A172 (cell line): ENCODE data around the genes DPPA5, DDX43 and LCA5.

DNA sequence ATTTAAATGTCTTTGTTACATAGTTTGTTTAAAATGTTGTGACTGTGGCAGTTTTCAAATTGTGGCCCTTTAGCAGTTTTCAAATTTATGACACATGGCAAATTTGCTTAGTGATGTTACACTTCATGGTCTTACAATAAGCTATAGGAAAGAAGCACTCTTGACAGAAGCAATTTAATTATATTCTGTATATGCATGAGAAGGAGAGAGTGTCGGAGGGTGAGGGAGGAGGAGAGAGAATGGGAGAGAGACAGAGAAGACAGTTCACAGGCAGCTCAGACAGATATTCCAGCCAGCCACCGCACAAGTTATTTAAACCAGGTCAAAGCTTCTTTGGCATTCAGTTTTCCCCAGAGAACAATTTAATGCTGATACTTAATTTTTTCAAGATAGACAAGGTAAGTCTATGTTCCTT is 255.4 kb upstream of the KCNQ5 start:
- RAMPAGE, long total RNA: no peak

DNA sequence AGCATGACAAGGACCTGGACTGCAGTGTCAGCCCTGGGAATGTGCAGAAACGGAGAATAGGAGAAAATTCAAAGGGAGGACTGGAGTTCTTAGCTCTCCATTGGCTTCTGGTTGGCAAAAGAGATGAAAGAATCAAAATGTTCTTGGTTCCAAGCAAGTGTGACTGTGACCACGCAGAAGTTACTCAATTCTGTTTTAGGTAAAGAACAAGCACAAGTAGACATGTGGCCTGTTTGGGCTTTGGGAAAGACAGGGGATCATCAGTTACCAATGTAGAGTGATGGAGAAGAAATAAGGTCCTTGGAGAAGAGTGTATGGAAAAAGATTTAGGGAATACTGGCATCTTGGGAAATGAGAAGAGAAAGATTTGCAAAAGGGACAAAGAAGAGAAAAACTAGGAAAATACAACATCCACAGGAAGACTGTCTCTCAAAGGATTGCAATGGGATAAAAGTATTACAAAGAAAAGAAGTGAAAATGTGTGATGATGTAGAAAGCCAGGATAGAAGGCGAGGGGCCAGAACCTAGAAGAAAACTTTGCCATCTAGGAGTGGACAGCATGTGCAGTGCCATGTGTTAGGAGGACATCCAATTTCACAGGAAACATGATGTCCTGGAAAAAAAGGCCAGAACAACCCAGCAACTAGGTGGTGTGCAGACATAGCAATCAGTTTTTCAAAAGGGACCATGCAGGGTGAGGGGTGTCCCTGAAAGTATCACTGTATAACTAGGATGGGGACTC is 17.1 kb downstream of the KCNQ5 start:
- RAMPAGE, long total RNA: no peak

DNA sequence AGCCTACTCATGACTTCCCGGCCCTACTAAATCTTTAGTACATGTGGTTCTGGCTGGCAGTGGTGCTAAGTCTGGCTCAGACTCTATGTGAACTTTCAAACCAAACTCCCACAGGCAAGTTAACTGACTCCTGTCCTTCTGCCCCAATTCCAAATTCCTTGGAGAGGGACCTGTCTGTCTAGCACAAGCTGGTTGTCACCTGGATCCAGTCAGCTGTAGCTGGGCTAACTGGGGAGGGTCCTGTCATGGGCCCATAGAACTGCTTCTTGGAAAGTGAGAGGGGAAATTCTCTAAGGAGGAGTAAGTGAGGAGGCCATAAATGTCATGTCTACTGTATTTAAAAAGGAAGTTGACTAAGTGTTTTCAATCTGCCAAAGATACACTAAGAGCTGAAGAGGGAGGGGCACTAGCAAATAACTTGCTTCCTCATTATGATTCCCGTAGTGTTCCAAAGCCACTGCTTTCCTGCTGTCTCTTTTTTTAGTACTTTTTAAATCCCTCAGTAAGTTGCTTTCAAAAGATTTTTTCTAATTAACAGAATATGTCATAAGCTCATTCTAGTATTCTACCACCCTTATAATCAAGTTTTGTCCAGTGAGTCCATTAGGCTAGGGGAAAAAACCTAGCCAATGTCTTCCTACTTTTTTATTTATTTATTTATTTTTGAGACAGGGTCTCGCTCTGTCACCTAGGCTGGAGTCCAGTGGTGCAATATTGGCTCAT is 240.3 kb downstream of the KCNQ5 start:
- RAMPAGE, long total RNA: no peak

DNA sequence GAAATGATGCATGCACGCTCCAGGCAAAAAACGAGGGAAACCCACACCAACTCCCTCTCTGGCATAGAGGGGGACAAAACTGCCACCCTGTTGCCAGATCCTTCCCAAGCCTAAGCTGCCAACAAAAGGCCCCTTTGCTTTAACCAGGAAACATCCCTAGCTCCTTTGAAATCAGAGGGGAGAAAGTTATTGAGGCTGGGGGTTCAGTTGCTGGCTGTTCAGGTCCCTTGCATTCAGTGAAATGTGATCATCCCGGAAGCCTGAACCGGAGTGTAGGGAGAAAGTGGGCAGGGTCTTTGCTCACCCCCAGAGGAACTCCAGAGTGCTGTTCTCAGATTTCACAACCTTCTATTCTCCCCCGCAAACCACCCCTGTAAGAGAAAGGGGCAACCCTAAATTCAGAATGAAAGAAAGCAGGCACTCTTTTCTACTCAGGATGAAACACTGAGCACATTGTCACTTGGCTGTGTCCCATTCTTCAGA is 139.9 kb downstream of the KHDC1L start:
- RAMPAGE, long total RNA: no peak

GRCh38 chr6:73354016-73354551 is at the start of gene DPPA5:
DPPA5 (minus strand) TSS chr6:73354276.
- RAMPAGE, long total RNA: no peak

GRCh38 chr6:73373046-73373409 is 3.3 kb upstream of the OOEP start:
- RAMPAGE, long total RNA: start-site peak on the minus strand at chr6:73373309-73373318, 10 and 20 reads in 2 replicates

DNA sequence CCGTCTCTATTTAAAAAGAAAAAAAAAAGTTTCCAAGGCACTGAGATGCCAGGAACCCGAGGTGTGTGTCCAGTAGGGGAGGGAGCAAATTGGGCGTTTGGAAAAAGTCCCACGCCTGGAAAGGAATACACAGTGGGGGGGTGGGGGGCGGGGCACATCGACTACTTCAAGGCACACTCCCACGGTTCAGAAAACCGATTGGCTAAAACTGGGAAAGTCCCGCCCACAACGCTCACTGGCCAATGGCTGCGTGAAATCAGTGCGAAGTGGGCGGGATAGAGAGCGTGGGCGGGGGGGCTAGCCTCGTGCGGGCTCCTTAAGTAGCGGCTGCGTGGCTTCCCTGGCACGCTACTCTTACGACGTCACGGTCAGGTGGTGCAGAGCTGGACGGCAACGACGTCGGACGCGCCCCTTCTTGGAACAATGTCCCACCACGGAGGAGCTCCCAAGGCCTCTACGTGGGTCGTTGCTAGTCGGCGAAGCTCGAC is at the start of gene DDX43:
Gene DDX43 (plus strand): TSS at position 346 of the 488 bp plus-strand sequence.
- RAMPAGE, long total RNA: no peak

DNA sequence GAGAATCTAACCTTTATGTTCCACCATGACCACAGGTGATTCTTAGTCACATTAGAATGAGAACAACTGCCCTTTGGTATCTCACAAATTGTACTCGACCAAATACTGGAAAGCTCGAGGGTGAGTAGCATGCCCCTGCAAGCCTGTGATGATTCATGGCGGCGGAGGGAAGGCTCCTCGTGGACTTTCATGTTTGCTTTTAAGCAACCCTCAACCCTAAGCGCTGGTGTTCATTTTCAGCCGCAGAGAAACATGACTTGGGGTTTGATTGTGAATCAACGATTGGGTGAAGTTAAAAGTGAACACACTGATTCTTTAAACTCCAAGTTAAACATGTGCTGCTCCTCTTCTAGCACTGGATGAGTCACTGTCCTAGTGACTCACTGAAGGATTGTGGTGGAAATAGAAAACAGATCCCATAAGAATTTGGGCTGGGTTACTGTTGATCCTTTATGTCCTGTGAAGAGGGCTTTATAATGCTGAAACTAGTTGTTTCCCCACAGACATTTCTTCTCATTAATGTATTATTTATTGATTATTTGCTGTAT is 8.3 kb downstream of the CD109 start:
- RAMPAGE, long total RNA: no peak

GRCh38 chr6:75142701-75143208 is 63.1 kb downstream of the COL12A1 start:
- RAMPAGE, long total RNA: no peak

GRCh38 chr6:75334152-75335020 is 49.8 kb upstream of the TMEM30A start:
- RAMPAGE, long total RNA: no peak

DNA sequence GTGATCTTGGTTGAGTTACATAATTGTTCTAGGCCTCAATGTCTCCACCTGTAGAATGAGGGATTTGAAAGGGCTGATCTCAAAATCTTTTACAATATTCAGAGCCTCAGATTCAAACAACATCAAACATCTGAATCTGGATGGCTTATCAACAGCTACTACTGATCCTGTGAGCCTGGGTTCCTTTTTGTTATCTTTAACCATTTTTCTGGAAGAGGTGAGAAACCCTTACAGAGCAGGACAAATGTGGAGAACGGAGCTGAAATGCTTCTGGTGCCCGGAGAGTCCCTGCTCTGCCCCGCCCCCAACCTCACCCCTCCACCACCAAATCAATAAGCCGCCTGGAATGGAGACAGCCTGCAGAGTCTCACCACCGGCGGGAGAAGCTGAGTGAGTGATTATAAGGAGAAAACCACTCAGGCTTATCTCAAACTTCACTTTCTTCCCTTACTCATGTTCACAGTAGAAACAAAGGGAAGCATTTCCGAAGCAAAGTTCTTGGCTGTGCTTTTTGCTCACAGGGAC is 64.5 kb upstream of the TMEM30A start:
- RAMPAGE, long total RNA: no peak

GRCh38 chr6:79025797-79026404 is 52.2 kb downstream of the PHIP start:
- RAMPAGE, long total RNA: no peak

GRCh38 chr6:79064637-79065160 is 13.4 kb downstream of the PHIP start:
- RAMPAGE, long total RNA: no peak

- RAMPAGE, long total RNA: no peak
Measured at GRCh38 chr6:79076680-79077412, 1.2 kb downstream of the PHIP start.

- RAMPAGE, long total RNA: no peak
Measured at GRCh38 chr6:79536499-79537029, 666 bp downstream of the LCA5 start.

DNA sequence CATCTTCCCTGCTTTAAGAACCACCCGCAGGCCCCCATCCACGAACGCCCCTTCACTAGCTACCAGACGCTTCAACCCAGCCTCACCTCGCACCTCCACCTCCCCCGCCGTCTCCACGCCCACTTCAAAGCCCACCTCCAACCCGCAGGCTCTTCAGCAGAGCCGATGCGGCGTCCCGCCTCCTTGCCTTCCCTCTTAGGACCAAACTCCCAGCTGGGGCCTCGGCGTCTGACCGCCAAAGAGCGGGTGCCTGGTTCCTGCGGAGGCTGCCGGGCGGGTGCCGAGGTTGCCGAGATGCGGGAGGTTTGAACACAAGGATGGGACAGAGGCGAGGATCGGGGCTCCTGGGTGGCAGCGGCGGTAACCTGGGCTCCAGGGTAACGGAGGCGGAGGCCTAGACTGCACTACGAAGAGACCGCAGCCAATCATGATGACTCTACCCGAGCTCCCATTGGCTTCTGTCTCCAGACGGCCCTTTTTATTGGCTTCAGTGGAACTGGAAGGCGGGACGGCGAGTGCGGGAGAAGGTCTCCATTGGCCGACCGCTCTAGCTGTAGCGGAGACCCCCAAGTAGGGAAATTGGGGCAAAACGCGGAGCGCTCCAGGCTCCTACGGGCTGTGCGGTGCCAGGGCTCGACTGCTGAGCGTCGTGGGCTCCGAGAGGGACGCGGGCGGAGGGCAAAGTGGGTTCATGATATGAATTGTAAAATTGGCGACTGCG is at the start of gene LCA5:
Gene LCA5 (minus strand): TSS at position 401 of the 721 bp plus-strand sequence.
- RAMPAGE, long total RNA: start-site peak on the minus strand centred at position 352 of the sequence, 56 bp wide, 5 and 18 reads in 2 replicates

- RAMPAGE, long total RNA: no peak
Measured at GRCh38 chr6:79544810-79545560, 7.8 kb upstream of the LCA5 start.

DNA sequence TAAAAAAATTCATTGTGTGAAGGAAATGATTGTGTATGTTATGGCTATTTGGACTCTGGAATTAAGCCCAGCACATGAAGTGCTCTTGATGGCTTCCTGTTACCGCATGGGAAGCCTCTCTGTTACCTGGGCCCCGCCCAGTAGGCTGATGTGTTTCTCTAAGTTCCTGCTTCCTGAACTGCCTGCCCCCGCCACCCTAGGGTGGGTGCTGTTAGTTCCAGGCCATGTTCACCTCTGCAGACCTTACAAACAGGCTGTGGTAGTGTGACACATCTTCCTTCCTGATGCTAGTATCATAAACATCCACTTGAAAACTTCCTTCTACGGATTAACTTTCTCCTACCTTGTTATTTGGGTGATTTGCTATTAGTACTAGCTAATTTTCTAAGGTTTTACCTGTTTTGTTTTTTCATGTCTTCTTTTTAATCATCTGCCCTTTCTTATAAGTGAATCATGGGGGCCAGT is 40.5 kb downstream of the SH3BGRL2 start:
- RAMPAGE, long total RNA: no peak

DNA sequence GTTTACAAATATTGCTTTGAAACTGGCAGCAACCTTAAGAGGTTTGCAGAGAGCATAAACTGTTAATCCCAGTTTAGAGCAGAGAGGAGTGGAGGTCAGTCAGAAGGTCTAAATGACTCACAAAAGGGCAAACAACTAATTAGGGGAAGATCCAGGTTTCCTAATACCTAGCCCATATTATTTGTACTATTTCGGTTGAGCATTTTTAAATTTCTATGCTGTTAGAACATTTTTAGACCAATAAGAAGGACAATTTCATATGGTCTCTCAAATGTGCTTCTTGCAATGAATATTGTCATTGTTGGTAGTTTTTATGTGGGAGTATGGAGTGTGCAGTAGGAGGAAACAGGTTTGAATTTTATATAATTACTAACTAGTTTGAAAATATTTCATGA is 35.4 kb upstream of the TENT5A start:
- RAMPAGE, long total RNA: no peak

DNA sequence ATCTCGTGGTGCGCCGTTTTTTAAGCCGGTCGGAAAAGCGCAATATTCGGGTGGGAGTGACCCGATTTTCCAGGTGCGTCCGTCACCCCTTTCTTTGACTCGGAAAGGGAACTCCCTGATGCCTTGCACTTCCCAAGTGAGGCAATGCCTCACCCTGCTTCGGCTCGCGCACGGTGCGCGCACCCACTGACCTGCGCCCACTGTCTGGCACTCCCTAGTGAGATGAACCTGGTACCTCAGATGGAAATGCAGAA is 31.4 kb downstream of the TPBG start:
- RAMPAGE, long total RNA: no peak